ENCODE measurements around the genes ENTHD1, MRTFA and XPNPEP3.

DNA sequence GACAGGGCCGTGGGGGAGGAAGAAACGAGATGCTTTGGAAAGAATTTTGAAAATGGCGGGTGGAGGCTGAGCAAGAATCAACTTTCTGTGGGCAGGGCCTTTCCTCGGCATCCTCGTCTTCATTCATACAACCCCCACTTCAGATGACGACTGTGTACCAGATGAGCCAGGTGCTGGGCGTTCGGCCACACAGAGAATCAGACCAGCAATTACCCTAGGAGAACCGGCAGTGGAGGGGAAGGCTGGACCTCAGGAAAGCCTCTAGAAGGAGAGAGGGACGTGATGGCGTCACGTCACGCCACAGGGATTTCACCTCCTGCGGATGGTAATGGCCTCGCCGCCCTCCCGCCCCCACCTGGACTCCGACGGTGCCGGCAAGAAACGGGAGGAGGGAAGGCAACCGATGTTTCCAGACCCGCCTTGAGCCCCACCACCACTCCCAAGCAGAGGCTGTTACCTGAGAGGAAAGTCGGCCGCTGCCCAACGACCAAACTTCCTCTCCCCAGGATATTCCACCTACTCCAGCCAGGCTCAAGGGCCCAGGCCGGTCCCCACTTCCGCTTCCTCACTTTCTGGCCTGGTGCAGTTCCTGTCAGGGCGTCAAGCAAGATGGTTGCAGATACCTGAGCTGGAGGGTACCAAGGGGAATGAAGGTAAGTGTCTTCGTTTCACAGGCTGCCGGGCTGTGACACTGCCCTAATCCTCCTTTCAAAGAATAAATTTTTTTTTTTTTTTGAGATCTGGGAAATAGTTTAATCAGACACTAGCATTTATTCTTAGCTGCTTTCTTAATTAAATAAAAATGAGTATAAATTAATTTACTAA lies at the start of gene ENTHD1:
Gene ENTHD1, minus strand, starts transcription at position 523 of the 825 bp plus-strand sequence.
- PRO-cap, result no peak
- RRBS, result no CpG with 5 or more reads among the region's 31 CpGs

DNA sequence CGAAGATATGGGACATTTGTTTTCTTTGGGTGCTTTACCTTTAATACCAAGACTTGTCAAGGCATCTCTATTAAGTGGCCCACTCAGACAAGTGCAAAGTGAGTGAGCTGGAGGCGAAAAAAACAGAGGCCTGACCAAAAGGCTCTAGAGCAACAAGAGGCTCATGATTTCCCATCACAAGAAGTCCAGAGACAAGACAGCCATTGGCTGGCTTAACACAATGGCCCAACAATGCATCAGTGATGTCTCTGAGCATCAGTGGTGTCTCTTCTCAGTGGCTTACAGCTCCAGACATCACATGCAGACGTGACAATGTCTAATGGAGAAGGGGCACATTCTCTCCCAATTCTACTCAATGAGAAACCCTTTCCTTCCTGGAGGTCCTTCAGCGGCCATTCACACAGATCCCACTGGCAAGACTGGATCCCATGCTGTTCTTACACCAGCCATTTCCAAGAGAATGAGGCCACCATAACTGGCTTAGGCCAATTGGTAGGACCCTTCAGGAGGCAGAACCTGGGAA lies 14.9 kb upstream of the FAM83F start:
- PRO-cap, result no peak
- RRBS, result no CpG with 5 or more reads among the region's 4 CpGs

DNA sequence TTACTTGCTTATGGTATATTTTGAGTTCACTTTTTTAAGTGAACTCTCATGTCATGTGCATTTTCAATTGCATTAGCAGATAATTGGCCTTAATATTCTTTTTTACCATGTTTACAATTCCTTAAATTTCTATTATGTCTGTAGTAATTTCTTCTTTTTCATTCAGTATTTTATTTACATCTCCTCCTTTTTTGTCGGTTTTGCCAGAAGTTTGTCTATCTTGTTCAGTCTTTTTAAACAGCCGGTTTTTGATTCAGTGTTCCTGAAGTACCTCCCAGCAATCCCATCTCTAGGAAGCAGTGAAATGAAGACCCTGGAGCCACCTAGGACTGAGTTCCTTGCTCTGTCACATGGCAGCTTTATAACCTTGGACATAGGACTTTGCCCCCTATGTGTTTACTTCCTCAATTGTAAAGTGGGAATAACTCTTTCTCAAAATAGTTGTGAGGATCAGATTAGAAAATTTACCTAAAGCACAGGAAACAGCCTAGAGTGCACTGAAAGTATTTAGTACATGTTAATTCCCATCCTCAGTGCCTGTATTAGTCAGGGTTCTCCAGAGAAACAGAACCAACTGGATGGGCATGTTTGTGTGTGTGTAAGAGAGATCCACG lies 19.8 kb downstream of the FAM83F start:
- PRO-cap, result unidirectional peak, minus-strand start at position 301 of the sequence; unidirectional peak, minus-strand start at position 331 of the sequence
- RRBS, result no CpG with 5 or more reads among the region's 3 CpGs

DNA sequence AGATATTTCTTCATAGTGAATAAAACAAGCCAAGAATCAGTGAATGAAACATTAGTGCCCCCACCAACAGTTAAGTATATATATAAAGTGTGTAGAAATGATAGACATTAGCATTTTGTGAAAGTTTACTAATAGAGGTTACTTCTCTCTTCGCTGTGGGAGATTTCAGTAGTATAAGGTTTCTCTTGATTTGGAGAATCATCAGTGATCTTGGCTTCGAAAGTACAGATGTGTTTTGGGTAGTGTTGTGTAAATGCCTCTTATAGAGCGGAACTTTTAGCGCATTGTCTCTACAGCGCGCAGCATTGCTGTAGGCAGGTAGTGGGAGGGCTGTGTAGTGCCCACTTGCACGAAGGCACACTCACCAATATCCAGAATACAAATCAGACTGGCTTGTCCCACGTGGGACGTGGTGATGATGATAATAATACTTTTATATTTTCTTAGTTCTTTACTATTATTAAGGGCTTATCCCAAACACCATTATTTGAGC lies 51.3 kb downstream of the FAM83F start:
- PRO-cap, result no peak
- RRBS, result no CpG with 5 or more reads among the region's 9 CpGs

GRCh38 chr22:40200889-40201088 lies 23.1 kb downstream of the TNRC6B start:
- PRO-cap, result no peak
- RRBS, result no CpG with 5 or more reads among the region's 4 CpGs

DNA sequence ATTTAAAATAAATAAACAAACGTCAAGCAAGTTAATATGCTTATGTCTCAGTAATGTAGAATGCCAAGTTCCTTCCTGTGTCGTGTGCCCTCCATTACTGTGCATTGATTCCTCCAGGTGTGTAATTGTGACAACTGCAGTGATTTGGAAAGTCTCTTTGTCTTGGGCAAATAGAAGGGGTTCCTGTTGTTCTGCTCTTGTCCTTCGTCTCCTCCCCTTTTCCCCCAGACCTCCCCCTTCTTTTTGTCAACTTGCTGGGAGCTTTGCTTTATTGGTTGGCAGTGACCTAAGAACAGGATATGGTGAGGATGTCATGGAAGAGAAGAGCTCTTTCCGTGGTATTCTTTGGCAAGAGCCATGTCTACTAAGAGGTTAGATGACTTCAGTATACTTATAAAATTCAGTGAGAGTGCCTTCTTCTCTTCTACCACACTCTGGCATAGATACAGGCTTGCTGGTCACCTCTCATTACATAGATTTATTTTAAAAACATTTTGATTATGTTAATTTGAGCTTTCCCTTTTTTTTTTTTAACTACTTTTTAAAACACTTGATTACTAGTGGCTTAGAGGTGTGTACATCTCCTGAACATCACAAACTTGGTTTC lies 18.9 kb upstream of the ADSL start:
- PRO-cap, result no peak
- RRBS, result no CpG with 5 or more reads among the region's 4 CpGs

DNA sequence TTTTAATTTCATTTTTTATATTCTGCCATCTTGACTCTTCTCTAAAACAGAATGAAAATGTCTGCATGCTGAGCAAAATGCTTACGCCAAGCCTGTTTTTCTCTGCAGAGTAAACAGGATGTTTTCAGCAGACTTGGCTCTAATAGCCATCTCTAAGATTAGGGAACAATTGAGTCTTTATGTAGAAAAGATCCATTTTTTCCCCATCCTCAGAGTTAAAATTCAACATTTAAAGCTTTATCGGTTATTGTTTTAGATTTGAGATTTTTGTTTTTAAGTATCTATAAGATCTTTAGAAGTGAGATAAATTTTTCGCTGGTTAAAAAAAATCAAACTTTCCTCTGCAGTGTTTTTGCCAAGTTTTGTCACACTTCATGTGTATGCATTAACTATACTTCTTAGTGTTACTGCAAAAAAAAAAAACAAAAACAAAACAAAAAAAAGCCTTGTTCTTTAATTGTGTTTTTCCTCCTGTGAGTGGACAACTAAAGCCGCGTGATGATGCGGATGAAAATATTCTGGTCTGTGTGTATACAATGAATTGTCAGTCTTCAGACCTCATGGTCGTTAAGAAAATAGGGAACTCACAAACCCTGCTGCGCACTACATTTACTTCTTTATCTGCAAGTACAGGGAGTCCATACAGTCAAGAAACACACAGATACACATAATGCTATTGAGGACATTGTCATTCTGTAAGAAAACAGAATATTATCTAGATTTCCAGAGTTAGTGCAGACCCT lies 17.5 kb upstream of the ADSL start:
- PRO-cap, result no peak
- RRBS, result no CpG with 5 or more reads among the region's 8 CpGs

- PRO-cap, result unidirectional peak, minus-strand start at chr22:40338955
- RRBS, result no CpG with 5 or more reads among the region's 4 CpGs
Observed at GRCh38 chr22:40338636-40339215, 7.6 kb upstream of the ADSL start.

DNA sequence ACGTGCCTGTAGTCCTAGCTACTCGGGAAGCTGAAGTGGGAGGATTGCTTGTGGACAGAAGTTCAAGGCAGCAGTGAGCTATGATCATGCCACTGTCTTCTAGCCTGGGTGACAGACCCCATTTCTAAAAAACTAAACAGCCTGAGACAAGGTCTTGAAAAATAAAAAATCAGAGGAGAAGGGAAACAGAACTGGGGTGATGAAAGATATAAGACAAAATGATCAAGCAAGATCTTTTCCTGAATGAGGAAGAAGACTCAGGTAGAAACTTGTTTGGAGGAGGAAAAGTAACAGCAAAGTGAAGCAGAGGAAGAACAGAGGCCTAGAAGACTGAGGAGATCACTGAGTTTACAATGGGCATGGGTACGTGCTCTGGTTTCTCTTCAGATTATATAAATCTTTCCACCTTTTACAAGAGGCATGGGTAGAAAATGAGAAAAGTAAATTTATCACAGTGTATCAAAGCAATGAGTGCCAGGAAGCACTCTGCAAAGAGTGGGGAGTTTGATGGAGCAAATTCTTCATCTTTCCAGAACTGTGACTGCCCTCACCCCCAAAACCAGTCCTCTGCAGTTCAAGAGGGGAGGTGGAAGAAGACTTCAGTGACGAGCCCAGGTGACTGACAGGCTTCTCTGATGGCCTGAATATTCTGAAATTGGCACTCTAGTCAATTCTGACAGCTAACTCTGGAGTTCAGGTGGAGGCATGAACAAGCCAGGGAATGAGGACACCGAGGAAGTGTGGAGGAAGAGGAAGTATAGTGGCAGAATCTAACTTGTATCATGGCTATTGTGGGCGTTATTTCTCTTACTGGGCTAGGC lies 3.3 kb upstream of the ADSL start:
- PRO-cap, result no peak
- RRBS, result no CpG with 5 or more reads among the region's 6 CpGs

- PRO-cap, result no peak
- RRBS, result no CpG with 5 or more reads among the region's 4 CpGs
Observed at GRCh38 chr22:40396822-40397362, 26.5 kb downstream of the SGSM3 start.

- PRO-cap, result no peak
- RRBS, result no CpG with 5 or more reads among the region's 2 CpGs
Observed at GRCh38 chr22:40519662-40519861, 117.0 kb downstream of the MRTFA start.

- PRO-cap, result no peak
- RRBS, result no CpG with 5 or more reads among the region's 1 CpG
Observed at GRCh38 chr22:40534850-40535159, 101.7 kb downstream of the MRTFA start.

GRCh38 chr22:40635913-40636881 lies at the start of gene MRTFA:
MRTFA (minus strand) TSS chr22:40636719.
- PRO-cap, result unidirectional peak, plus-strand start at chr22:40636472; unidirectional peak, minus-strand start at chr22:40636558; bidirectional peak, plus-strand start at chr22:40637031, minus-strand start at chr22:40636676
- RRBS, result 1% methylated on average over 25 of the region's 94 CpGs

DNA sequence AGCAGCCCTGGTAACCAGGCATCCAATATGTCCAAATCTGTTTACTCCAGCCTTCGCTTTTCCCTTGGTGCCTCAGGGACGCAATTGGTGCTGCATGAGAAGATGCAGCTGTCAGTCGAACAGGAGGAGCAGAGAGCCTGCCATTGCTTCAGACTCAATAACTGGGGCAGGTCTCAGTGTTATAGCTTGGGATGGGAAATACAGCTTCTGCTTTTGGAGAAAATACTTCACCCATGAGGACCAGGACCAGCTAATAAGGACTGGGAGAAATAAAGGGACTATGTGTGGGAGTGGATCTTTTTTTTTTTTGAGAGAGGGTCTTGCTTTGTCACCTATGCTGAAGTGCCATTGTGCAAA lies 4.9 kb upstream of the MCHR1 start:
- PRO-cap, result unidirectional peak, minus-strand start at position 136 of the sequence
- RRBS, result no CpG with 5 or more reads among the region's 3 CpGs

DNA sequence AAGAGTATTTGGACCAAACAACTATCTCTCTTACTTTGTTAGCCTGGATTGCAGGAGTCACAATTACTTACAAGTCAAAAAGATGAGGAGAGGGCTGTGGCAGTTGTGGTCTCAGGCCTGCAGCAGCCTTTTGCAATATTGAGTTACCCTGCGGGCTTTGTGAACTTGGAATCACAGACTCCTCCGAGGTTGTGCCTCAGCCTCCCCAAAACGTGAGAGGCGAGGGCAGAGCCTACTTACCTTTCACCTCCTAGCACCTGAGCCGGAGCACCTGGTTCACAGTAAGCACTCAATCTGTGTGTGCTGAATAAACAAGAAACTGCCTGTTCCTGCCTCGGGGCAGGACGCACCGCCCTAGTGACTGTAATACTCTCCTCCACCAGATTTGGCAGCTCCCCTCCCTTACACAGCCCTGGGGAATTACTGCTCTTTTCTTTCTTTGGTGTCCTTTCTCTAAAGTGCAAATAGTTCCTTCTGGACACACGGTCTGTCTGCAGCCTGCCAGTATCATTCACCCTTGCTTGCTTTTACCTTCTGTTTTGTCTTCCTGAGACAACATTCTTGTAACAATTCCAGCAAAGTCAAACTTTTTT lies 53.4 kb downstream of the MCHR1 start:
- PRO-cap, result bidirectional peak, plus-strand start at position 467 of the sequence, minus-strand start at position 302 of the sequence
- RRBS, result no CpG with 5 or more reads among the region's 9 CpGs

DNA sequence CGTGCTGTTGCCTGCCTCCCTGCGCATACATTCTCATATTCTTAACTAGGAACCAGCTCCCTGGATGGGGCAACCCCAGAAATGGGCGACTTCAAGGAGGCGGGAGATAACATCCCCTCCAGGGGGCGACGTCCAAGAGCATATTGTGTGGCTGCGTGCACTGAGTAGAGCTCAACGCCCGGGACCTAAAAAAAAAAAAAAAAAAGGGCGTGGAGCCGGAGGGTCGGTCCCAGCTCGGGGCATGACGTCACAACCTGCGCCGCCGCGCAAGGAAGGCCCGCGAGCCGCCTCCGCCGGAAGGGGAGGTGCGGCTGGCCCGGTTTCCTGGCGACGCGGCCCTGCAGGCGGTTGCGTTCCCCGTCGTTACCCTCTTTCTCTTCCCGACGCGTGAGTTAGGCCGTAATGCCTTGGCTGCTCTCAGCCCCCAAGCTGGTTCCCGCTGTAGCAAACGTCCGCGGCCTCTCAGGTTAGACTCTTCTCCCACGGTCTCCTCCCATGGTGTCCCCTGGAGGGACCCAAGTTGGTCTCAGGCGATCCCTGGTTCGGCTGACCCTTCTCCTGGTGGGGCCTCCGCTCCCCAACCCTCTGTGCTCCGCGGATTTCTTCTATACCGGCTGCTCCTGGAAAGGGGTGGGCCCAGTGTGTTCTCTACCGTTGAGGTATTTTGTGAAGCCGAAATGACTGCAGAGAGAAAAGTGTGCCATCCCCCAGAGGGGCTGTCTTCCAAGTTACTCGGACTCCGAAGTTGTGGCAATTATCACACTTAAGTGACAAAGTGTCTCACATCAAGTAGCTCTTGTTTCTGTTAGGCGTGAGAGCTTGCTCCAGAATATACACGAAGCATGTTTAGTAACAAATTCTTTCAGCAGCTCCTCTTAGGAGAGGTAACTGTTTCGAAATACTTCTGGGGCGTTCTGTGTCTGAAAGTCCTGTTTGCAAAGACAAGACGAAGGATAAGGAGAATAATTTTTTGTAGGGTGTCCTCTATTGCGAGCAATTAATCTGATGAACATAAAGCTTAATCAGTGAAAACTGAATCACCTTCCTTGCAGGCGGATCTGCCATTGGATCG lies at the start of gene XPNPEP3:
Gene XPNPEP3, plus strand, starts transcription at position 369 of the 1,072 bp plus-strand sequence.
- PRO-cap, result bidirectional peak, plus-strand start at position 369 of the sequence, minus-strand start at position 187 of the sequence
- RRBS, result 2% methylated on average over 12 of the region's 59 CpGs

GRCh38 chr22:40877511-40877723 lies 15.5 kb upstream of the DNAJB7 start:
- PRO-cap, result no peak
- RRBS, result no CpG with 5 or more reads among the region's 2 CpGs

DNA sequence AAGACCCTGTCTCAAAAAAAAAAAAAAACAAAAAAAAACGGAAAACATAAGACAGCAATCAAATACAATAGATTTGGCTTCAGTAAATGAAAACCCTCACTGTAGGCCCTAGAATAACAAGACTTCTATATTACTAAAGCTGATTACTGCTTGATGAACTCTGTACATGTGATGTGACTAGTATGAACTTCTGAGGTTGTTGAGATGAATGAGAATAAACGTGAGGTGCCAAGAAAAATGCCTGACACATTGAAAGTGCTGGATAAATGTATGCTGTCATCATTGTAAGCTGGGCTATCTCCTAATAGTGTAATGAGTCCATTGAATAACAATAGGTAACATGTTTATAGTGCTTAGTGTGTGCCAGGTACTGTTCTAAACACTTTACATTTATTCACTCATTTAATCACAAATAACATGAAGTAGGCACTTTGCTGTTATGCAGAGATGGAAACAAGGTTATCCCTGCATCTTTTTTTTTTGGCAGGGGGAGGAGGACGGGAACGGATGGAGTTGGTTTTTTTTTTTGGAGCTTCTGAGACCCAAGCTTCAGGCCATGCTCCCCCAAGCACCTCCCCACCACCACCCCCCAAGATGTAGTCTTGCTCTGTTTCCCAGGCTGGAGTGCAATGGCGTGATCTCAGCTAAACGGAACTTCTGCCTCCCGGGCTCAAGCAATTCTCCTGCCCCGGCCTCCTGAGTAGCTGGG lies 17.0 kb downstream of the EP300 start:
- PRO-cap, result no peak
- RRBS, result no CpG with 5 or more reads among the region's 8 CpGs

DNA sequence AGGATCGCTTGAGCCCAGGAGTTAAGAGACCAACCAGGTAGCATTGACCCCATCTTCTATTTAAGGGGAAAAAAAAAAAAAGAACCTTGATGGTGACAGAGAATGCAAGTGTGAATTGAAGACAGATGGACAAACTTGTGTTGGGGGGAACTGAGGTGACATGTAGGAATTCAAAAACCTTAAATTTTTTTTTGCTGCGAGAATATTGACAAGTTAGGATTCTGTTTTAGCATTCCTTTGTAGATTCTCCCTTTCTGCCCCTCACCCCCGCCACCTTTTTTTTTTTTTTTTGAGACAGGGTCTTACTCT lies 26.3 kb downstream of the EP300 start:
- PRO-cap, result no peak
- RRBS, result no CpG with 5 or more reads among the region's 3 CpGs

- PRO-cap, result no peak
- RRBS, result no CpG with 5 or more reads among the region's 10 CpGs
Observed at GRCh38 chr22:41177630-41178547, 27.2 kb upstream of the L3MBTL2 start.

All from Caco-2 (cell line).